Airway epithelial cell (primary cell): Measurements from ENCODE around the gene TXN.

DNA sequence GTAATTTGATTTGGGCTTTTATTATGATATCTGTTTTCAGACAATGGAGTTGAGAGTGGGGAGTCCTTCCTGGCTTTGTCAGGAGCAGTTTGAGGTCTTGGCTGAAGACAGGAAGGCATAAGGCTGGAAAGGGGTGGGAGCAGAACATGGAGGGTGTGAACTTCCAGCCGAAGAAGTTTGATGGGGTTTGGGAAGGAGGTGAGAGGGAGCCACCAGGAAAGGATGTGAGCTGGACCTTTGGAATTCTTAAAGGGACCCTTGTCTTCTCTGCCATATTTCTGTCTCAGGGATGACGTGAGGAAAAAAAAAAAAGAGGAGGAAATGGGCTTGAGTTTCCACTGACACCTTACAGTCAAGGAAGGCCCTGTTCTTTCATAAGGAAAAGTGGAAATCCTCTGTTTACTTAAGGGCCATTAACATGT, 132.0 kb downstream of the PALM2AKAP2 start:
- RAMPAGE, long total RNA = no peak

- RAMPAGE, long total RNA = no peak
Observed at GRCh38 chr9:110126142-110127154, 81.5 kb downstream of the C9orf152 start.

- RAMPAGE, long total RNA = no peak
Observed at GRCh38 chr9:110167466-110167961, 40.4 kb downstream of the C9orf152 start.

DNA sequence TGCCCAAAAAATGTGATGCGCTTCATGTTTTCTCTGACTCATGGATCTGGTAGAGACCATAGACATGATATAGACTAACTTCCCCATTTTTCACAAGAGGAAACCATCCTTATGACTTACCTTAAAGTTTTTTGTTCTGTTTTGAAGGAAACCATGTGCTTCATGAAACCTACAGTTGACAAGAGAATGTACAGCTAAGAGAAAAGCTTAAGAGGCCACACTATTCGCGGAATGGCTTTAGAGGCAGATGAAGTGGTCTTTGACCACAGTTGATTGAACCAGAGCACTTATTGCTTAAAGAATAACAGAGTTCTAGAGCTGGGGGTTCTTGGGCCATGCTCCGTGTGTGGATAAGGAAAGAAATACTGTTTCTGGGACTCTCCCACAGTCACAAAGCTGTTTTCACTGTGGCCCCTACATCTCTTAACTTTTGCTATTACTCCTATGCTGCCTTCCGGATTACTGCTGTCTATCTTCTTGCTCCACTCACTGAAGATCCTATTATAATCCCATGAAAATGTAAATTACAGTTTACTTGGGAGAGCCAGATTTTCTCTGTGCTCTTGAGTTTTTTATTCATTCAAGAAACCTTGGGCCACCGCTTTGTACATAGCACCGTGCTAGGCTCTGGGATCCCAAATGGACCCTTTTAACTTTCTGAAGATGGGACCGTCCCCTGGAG, 36.8 kb downstream of the C9orf152 start:
- RAMPAGE, long total RNA = no peak

DNA sequence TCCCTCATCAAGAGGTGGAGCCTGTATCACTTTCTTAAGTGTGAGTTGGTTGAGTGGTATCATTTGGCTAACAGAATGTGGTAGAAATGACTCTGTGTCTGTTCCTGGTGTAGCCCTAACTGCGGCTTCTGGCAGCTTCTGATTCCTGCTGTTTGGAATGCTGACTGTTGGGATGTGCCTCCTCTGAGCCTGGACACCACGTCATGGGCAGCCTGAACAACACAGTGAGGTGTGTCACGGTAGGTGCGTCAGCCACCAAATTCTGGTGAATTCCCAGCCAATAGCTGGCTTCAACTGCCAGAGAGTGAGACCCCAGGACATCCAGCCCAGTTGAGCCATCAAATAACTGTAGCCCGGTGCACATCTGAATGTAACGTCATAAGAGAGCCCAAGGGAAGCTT, 6.1 kb upstream of the C9orf152 start:
- RAMPAGE, long total RNA = no peak

GRCh38 chr9:110256177-110257253, at the start of gene TXN:
TXN (minus strand) TSS chr9:110256507.
- RAMPAGE, long total RNA = start-site peak on the minus strand at chr9:110256495-110256604, 29,825 and 15,001 reads in 2 replicates

DNA sequence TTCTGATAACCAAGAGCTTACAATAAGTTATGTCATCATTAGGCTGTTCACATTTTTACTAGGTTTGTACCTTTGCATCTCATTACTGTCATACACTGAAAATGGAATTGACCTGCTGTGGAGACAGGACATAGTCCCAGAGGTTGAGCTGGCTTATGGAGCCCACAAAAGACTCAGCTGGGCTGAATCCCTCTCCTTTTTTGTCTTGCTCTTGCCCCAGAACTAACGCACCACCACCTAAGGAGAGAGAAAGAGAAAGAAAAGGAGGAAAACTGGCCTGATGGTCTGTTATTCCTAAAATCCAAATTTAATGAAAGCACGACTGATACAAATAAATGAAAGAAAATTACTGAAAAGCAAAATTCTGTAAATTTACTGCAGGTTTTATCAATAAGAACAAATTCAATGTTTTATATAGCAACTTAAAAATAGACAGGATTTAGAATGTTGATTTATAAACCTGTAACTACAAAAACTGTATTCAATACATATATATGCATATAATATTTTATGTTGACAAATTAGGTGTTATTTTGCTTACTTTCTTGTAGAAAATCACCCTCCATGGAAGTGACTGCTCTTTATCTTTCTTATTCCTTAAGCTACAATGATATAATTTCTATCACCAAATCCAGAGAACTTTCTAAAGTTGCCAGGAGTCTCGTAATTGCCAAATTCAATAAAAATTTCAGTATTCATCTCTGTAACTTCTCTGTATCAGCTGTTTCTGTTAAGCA, 98.8 kb upstream of the TXNDC8 start:
- RAMPAGE, long total RNA = no peak

DNA sequence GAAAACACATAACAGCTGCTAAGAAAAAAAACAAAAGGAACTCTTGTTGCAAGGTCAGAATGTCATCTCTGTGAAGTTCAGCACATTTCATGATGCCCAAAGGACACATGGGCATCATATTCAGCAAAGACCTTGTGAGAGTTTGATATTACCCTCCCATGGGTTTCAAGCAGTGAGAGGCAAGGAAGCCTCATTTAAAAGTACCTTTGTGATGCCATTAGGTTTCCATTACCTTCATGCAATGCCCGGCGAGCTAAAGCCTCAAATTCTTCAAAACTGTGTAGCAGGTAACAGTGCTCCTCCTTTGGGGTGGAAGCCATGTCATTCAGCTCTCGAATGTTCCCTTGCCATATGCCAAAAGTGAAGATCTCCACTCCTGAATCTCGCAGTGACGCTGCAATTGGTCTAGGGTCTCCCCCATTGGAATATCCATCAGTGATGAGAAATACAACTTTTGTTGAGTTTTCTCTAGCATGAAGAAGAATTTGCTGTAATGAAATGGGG, 29.9 kb downstream of the SVEP1 start:
- RAMPAGE, long total RNA = no peak

DNA sequence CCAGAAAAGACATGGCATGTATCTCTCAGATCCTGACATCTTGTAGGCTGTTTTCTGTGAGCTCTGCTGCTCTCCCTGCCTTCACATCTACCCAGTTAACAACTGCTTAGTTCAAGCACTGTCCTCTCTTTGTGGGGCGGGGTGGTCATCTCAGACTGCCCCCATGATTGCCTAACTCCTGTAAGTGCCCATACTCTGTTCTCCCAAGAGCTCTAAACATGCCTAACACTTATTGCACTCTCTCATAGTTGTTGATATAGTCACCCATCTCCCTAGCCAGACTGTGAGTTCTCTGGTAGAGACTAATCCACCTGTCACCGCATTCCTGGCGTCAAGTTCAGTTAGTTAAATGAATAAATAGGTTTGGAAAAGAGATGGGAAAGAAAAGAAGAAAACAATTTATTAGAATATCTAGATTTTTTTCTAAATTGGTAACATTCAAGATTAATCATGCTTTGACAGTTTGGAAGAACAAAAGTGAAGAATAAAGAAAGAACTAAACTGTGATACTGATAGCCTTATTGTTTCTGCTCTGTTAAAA, 18.3 kb upstream of the MUSK start:
- RAMPAGE, long total RNA = no peak

GRCh38 chr9:110744578-110744874, 75.9 kb downstream of the MUSK start:
- RAMPAGE, long total RNA = no peak

DNA sequence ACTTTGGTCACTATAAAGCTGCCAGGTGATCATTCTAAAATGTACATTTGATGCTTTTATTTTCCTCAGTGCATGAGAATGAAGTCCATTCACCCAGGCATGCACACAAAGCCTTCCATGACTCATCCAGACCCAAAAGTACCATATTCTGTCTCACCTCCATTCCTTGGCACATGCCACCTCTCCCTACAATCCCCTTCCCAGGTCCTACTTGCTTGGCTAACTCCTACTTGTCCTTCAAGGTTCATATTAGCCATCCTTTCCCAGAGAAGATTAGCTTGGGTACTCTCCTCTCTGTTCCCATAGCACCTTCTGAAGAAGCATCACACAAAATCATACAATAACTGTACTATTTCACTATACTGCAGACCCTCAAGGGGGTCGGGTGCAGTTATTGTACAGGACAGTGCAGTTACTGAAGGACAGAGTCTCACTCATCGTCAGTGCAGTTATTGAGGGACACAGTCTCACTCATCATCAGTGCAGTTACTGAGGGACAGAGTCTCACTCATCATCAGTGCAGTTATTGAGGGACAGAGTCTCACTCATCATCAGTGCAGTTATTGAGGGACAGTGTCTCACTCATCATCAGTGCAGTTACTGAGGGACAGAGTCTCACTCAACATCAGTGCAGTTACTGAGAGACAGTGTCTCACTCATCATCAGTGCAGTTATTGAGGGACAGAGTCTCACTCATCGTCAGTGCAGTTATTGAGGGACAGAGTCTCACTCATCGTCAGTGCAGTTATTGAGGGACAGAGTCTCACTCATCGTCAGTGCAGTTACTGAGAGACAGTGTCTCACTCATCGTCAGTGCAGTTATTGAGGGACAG, 56.8 kb upstream of the OR2K2 start:
- RAMPAGE, long total RNA = no peak

DNA sequence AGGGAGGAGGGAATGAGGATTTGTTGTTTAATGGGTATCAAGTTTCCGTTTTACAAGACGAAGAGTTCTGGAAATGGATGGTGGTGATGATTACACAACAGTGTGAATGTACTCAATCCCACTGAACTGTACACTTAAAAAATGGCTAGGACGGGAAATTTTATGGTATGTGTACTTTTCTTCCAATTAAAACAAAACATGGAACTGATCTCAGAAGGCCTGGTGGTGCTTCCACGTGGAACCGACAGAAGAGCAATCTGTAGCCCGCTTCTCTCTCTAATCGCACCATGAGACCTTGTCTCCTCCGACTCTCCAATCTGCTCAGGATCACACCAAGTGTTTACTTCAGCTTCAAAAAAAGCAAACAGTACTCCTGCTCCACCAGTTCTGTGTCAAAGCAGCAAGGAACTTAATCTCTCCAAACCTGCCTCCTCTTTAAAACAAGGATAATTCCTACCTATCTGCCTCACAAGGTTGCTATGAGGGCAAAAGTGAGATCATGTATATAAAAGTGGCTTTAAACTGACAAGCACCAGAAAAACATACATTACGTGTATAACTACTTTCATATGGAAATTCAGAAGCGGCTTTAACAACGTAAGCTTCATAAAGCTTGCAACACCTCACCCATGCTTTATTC, 2.1 kb downstream of the ECPAS start:
- RAMPAGE, long total RNA = no peak

DNA sequence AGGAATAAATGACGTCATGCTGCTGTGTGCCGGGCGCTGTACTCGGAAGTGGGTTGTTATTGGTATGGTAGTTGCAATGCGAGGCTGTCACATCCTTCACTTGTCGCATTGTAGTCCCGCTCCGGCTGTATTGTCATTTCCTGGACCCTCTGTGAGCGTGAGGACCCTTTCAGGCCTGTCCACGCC, 737 bp downstream of the ZNF483 start:
- RAMPAGE, long total RNA = no peak

- RAMPAGE, long total RNA = no peak
Observed at GRCh38 chr9:111578688-111579142, 20.7 kb downstream of the PTGR1 start.

DNA sequence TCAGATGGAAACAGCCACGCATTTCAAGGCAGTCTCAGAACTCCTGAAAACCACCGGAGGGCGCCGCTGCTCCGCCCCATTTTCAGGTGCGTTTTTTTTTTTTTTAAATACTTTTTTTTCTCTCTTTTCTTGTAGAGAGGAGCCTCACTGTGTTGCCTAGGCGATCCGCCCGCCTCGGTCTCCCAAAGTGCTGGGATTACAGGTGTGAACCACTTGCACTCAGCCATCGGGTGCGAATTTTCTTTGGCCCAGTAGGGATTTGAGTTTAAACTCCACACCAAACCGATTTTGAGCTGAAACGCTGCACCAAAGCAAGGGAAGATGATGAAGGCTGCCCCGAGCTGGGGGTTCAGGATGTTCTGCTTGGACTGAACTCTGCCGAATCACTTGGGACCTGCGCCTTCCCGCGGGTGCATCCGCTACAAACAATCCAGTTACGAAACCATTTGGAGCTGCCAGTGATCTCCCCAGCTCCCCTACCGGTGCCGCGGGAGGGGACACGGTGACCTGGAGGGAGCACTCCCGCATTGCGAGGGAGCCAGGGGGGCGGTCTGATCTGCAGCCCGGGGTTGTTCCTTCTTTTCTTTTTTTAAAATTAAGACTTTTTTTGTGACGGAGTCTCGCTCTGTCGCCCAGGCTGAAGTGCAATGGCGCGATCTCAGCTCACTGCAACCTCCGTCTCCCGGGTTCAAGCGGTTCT, 1.4 kb downstream of the PTGR1 start:
- RAMPAGE, long total RNA = no peak

GRCh38 chr9:111630335-111630744, 794 bp upstream of the DNAJC25 start:
- RAMPAGE, long total RNA = no peak

GRCh38 chr9:111646896-111647270, 14.5 kb upstream of the GNG10 start:
- RAMPAGE, long total RNA = no peak

DNA sequence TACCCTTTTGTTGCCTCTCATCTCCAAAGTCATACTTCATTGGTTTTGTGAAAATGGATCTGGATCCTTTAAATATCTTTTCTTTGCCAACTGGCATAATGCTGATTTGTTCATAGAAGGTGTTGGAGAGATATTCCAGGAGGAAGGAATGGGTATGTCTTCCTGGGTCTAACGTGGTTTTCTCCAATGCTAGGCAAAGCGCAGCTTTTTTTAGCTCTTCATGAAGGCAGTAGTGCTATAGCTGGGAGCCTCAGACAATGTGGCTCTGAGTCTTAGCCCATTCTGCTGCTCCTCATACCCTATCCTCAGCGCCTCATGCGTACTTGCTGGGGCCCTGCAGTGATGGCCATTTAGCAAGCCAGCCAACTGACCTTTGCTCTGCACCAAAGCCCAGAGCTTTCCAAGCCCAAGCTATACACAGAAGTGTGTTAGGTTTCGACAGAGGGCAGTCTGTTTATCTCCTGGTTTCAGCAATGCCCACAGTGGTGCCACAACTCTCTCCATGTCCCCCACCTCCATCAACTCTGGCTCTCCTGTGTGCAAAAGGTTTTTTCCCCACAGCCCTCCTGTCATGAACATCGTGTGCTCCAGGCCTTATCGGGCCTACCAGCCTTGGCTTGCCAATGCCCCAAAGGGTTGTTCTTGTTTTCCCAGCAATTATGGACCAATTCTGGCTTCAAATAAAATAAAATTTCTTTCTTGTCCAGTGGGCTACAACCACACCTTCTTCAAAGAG, 16.8 kb downstream of the GNG10 start:
- RAMPAGE, long total RNA = no peak

DNA sequence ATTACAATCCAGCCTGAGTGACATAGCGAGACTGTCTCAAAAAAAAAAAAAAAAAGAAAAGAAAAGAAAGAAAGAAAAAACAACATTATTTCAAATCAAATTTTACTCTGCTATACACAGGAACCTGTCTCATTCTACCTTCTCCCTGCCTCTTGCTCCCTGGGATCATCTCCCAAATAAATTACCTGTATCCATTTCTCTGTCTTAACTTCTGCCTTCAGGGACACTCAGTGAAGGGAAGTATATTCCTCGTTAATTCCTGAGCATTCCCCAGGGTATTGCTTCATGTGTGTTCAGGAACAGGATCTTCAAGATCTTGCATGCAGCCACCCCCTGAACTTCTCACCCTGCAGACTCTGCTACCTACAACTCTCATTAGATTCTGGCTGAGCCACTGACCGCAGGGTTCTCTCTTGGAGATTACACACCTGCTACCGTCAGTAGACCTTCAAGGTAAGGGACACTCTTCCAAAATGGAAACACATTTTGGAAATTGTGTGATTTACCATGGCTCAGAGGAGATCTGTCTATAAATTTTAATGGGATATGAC, 39.1 kb upstream of the UGCG start:
- RAMPAGE, long total RNA = no peak

GRCh38 chr9:111891851-111892333, 4.7 kb upstream of the UGCG start:
- RAMPAGE, long total RNA = no peak